A375 (cell line): ENCODE measurements around a stretch of chr10.

DNA sequence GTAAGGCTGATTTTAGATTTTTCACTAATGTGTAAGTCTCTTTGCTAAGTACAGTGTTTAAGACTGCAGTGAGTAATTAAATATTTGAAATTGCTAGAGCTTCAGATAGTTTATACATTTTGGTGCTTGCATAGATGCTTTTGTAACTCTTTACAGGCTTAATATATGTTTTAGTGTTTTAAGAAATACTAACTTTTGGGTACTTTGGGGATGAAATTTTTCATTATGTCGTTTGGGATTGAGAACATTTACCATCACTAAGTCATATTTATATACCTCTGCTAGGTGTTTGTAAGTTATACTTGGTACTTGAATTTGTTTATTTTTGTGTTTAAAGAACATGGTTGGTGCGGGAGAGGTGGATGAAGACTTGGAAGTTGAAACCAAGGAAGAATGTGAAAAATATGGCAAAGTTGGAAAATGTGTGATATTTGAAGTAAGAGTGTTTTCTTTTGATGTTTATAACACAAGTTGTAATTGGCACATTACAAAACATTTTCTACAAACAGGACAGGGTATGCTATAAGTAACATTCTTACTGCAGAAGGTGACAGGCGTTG is 25.0 kb downstream of the RBM17 start:
- RAMPAGE, long total RNA = no peak

- RAMPAGE, long total RNA = no peak
Observed at GRCh38 chr10:6114612-6115267, 25.9 kb downstream of the RBM17 start.

- RAMPAGE, long total RNA = no peak
Observed at GRCh38 chr10:6120040-6120530, 31.3 kb downstream of the RBM17 start.

DNA sequence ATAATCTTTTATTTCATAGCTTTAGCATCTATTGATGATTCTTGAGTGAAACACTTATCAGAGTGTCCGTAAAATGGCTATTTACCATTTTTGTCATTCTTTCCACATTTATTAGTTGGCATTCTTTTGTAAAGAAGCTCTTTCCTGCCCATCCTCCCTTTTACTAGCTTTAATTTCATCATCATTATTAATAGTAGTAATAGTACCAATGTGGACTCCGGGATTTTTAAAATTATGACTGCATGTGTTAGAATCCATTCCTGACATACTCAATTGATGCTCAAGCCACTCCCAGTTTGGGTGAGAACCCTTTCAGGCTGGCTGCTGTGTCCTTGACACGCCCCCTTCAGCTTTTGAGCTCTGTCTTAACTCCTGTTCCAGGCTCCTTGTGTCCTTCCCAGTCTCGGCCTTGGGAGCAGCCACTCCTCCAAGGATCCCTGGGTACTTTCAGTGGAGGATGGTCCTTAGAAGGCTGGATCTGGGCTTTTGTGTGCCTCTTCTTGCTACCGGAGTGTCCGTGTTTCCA is 40.3 kb upstream of the PFKFB3 start:
- RAMPAGE, long total RNA = no peak

- RAMPAGE, long total RNA = no peak
Observed at GRCh38 chr10:6236597-6237147, 33.9 kb downstream of the PFKFB3 start.

DNA sequence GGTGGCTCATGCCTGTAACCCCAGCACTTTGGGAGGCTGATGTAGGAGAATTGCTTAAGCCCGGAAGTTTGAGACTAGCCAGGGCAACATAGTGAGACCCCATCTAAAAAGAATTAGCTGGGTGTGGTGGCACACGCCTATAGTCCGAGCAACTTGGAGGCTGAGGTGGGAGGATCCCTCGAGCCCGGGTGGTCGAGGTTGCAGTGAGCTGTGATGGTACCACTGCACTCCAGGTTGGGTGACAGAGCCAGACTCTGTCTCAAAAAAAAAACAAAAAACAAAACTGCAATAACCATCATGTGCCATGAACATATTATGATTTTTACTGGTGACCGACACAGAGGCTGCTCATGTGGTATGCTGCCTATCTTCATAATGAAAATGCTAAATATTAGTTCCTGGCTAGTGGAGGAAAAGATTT is 71.9 kb downstream of the PFKFB3 start:
- RAMPAGE, long total RNA = no peak

DNA sequence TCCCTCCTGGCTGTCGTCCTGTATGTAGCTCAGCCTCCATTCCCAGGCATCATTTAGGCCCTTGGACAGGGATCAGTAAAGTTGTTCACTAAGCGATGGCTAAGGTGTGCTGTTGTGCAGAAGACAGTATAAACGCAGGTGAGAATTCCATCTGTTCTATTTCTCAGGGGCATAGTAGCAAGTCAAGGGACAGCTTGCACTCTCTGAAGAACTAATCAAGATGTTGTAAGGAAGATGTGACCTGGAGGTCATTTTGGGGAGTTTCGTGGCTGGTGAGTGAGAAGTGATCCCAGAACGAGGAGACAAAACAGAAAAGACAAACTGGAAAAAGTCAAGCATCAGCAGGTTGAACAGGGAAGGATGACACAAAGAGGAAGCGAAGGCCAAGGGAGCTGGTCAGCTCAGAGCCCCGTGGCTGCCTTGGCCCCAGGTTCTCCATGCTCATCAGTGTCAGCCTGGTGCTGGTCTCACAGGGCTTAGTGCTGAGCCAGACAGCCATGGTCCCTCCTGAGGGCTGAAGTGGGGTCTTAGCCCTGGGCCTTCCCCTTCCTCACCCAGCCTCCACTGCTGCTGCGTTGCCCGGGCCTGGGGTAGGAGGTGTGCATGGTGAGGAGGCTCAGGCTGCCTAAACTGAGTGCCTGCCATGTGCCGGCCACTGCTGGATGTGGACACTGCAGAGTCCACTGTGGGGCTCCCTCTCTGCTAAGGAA is 183.5 kb downstream of the PFKFB3 start:
- RAMPAGE, long total RNA = no peak

- RAMPAGE, long total RNA = no peak
Observed at GRCh38 chr10:6400230-6400973, 179.7 kb downstream of the PRKCQ start.

- RAMPAGE, long total RNA = no peak
Observed at GRCh38 chr10:6543410-6543885, 36.6 kb downstream of the PRKCQ start.

- RAMPAGE, long total RNA = no peak
Observed at GRCh38 chr10:7137181-7137746, 273.6 kb downstream of the SFMBT2 start.

- RAMPAGE, long total RNA = no peak
Observed at GRCh38 chr10:7388618-7389040, 22.2 kb downstream of the SFMBT2 start.

DNA sequence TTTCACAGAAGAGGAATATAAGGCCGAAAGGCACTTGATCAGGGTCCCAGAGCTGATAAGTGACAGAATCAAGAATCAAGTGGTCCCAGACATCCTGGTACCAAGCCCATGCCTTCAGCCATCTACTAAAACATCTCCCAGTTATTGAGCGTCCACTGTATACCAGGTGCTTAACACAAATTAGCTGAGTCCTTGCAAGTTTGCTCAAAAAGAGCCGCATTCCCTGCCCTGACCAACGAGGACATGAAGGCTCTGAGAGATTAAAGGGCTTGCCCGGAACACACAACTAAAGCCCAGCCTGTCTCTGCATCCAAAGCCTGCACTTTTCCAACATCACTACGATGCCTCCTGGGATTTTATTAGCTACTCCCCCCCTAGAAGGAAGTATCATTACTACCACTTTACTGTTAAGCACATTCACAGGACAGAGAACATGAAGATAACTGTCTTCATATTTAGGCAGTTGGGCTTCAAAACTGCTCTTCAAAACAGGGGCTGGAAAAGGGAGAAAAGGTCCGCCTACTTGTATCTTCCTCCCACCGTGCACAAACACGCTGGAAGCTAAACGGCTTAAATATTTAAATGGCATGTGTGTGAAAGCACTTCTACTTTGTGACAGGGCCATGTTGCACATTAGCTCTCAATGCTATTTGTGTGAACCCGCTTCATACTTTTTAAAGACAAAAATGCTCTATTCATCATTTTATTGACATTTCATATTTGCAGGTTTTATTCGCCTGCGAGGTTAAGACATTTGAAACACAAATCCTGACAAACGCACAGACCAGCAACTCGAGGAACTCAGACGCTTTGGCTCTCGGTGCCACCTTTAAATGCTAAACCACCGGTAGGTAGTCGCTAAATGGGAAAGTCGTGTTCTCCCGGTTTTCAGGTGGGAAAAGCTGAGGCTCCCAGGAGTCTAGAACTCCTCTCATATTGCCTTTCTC is 1.0 kb downstream of the ITIH5 start:
- RAMPAGE, long total RNA = no peak

DNA sequence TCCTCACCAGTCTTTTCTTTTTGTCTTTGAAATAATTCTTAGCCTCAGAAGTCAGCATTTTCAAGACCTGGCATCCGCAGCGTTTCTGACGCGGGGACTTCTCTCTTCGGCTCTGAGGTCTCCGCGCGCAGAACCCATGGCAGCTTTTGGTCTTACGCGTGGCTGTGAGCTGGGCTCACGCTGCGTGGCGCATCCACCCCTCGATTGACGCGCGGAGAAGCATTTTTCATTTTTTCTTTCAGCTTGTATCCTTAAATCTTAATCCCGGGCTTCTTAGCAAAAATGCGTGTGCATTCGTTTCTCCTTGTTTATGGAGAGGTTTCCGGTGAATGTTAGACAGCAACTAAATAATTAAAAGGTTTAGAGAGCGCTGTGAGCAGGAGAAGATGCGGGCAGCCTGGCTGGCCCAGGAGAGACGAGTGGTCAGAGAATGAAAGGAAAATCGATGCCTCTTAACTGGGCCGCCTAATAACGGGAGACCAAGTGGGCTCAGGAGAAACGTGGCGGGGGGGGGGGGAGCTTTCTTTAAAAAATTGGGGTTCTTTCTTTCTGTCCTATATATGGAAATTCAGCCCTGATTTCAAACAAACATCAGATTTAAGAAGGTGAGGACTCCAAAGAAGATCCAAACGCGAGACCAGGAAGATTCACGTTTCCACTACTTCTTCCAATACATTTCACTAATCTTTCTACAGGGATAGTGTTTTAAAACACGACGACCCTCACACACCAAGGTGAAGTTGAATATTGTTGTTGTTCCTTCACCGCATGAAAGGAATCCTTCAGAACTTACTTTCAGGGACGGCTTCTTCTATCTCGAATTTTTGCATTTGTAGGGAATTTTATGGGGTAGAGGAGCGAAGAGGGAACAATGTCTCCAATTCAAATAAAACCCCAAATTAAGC is 1.8 kb upstream of the GATA3 start:
- RAMPAGE, long total RNA = no peak

DNA sequence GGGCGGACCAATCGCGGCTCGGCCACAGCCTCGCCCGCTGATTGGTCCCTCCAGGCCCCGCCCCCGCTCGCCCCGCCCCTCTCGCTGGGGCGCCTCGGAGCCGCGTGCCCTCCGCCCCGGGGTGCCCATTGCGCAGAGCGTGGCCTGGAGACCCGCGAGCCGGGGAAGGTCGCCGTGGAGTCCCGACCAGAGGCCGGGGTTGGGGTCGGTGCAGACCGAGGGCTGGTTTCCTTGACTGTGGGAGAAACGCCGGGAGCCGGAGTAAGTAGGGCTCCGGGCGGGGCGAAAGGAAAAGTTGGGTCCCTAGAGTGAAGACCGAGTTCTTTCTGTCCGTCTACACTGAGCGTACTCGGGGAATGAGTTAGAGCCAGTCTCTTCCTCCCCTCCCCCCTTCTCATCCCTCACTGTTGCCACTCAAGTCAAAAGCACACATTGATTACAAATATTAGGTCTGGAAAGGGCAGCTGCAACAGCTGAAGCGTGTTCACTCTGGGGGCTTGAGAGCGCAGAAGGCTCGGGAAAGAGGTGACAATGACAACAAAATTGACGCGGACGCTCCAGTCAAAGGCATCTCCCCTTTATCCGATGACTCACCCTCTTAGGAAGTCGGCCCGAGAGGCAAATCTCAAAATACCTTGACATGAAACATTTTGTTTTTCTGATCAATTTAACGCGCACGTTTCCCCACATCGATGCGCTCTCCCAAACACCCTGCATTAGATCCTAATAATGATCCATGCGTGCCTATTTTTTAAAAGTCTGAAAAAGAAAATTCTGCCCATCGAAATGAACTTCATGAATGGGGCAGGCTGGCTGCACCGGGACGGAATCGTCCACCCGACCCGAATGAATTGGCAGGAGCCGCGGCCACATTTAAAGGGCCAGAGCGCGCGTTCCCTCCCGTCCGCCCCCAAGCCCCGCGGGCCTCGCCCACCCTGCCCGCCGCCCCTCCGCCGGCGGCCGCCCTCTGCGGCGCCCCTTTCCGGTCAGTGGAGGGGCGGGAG is 668 bp upstream of the GATA3 start:
- RAMPAGE, long total RNA = no peak

GRCh38 chr10:8160160-8160501 is 105.6 kb downstream of the GATA3 start:
- RAMPAGE, long total RNA = no peak

DNA sequence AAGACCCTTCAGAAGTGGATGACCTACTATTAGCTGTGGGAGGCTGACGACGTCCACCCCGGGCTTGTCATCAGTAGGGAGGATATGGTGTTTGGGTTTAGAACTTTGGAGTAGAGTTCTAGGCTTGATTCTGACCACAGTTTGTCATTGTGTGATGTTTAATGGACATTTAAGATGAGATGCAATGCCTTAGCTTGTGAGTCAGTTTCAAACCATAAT is 362.0 kb downstream of the GATA3 start:
- RAMPAGE, long total RNA = no peak

- RAMPAGE, long total RNA = no peak
Observed at GRCh38 chr10:10829516-10830040, 188.1 kb upstream of the CELF2 start.

- RAMPAGE, long total RNA = no peak
Observed at GRCh38 chr10:10891408-10891718, 126.3 kb upstream of the CELF2 start.

DNA sequence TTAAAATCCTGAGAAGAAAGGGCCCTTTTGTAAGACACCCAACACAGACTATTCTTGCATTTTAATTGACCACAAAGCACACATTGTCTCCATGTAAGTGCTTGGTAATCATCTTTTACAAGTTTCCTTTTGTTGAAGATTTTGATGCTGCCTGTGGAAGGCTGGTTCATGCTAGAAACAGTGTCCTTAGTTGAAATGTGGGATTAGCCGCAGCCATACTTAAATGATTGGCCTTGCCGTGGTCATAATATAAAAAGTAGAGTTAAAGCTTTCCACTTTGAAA is 32.3 kb upstream of the CELF2 start:
- RAMPAGE, long total RNA = no peak

DNA sequence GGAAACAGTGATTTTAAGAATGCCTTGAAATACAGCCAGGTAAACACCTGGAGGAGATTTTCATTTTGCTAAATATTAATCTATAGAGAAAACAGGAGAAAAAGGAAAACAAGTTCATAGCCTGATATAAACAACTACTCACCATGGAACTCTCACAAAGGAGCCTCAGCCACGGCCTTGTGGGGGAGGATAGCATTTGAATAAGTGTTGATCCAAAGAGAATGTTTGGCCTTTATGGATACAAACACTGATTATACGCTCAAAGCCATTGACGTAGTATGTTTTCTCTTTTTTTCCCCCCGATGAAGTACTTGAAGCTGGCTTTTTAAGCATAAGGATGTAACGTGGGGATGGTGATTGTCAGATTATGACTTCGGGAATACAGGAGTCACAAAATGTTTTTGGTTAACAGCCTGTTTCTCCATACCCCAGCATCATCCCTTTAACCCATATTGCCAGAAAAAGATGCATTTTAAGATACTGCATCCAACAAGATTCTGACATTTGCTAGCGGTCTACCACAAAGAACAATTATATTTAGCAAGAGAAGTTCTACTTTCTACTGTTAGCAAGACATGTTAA is 39.8 kb downstream of the CELF2 start:
- RAMPAGE, long total RNA = no peak